ENCODE results near the genes GPATCH8, NMT1 and SPATA32.

DNA sequence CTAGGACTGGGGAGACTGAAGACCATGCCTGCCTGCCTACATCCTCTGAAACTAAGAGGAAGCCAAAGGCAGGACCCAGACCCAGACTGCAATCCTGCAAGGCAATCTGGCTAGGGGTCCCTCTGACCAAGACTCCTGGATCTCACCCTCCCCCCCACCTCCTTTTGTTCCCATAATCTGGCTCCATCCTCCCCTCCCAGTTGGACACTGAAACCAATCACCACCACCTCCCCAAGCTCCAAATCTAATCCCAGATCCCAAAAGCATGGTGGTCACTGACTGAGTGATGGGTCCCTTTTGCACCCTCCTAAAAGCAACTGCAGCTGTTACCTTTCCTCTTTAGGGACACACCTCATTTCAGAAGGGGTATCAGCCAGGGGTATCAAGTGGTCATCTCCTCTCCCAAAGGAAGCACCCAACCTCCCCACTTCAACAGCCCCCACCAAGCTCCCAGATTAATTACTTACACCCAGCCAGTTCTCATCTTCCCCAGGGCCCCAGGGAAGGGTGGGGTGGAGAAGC lies 1.2 kb downstream of the HDAC5 start:
- PRO-cap, 8 experiments = peak in 3 of 8 experiments; most common minus-strand start position 454 of the sequence (in 3)

DNA sequence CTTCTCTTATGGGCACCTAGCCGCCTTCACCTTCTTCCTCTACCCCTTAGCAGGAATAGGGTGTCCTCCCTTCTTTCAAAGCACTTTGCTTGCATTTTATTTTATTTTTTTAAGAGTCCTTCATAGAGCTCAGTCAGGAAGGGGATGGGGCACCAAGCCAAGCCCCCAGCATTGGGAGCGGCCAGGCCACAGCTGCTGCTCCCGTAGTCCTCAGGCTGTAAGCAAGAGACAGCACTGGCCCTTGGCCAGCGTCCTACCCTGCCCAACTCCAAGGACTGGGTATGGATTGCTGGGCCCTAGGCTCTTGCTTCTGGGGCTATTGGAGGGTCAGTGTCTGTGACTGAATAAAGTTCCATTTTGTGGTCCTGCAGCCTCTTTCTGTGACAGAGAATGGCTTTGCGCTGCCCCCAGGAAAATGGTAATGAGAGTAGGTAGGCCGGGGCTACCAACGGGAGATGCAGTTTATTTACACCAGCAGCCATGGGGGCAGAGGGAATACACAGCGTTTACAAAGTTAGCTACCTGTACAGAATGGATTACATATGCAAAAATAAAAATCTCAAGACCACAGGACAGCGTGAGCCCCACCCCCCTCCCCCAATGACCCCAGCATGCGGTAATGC lies 4.7 kb downstream of the TMUB2 start:
- PRO-cap, 8 experiments = peak in 3 of 8 experiments; most common plus-strand start position 129 of the sequence (in 1); most common minus-strand start position 38 of the sequence (in 1)

- PRO-cap, 8 experiments = peak in 1 of 8 experiments; most common plus-strand start chr17:44204007 (in 1)
Measured at GRCh38 chr17:44203188-44204326, 3.9 kb upstream of the ATXN7L3 start.

GRCh38 chr17:44204327-44204932 lies 4.7 kb upstream of the ATXN7L3 start:
- PRO-cap, 8 experiments = peak in 2 of 8 experiments; most common minus-strand start chr17:44204692 (in 1)

DNA sequence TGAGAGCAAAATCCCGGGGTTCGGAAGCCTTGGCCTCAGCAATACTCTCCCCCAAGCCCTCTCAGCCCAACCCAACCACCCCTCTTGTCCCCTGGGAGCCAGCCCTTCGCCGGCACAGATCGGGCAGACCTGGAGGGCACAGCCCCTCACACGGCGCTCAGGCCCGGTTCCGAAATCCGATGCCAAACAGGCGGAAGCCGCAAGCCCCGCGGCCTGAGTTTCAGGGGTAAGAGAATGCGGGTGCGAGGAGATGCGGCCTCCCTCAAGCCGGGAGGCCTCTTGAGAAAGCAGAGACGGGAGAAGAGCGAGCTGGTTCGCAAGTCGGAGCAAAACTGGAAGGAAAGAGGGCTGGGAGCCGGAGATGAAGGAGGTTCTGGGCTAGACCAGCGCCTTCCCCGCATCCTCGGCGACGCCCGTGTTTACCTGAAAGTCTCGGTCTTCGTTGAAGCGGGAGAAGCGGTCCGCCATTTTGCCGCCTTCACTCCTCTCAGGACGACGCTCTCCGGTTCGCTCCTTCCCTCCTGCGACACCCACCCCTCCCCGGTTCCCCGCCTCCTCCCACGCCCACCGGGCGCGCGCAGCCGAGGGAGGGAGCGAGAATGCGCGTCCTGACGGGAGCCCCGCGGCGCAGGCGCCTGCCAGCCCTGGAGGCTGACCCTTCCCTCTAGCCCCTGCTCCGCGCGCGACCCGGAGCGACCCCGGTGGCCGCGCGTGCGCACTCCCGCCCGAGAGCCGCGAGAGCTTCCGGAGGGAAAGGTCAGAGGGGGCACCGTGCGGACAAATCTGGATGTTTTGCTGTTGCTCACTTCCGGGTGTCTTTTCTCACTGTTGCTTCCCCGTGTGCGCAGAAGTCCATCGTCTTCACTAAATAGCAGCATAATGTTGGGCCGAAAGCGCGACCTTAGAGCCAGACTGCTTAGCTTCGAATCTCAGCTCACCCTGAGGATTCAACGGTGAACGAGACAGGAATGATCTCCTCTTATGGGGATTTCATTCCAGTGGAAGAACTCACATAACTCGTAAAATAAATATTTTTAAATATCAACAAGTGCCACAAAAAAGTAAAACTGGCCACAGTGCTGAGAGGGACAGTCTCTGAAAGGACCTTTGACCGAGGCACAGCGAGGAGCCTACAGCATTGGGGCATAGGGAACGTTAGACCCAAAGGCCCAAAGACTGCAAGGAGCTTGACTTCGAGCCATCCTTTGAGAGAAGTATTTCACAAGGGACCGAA lies at the start of gene GPATCH8:
TSS of gene GPATCH8 (minus strand) at position 504 of the 1,234 bp plus-strand sequence.
- PRO-cap, 8 experiments = peak in 8 of 8 experiments; most common plus-strand start position 596 of the sequence (in 5); most common minus-strand start position 687 of the sequence (in 8)

GRCh38 chr17:44511224-44511702 lies 8.1 kb upstream of the GPATCH8 start:
- PRO-cap, 8 experiments = no peak in any of the 8 experiments

DNA sequence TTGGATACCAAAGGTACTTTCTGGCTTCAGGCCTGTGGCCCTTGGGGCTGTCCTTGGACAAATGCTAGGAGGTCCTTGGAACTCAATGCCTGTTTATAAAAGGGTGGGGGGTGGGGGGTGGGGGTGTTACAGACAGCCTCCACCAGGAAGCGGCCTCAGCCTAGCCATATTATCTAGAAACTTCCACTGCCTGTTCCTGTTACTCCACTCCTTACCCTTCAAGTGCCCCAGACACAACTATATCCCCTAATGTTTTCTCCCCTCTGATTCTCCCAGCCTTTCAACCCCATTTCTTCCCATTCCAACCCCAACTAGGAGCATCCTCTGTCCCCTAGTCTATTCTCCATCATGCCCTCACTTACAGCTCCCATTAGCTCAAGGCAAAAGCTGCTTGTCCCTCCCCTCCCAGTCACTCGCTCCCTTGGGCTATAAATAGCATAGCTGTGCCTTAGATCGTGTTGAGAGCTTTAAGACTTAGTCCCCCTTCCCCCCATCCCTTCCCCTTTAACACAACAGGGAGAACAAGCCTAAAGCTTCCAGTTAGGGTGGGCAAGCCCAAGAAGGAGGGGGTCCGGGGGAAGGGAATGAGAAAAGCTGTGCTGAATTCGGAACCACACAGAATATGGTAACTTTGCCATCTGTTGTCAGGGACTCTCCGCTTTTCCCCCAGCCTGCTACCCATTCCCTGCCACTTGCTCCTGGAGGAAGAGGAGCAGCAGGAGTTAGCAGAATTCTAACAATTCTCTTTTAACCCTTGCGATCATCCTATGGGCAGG lies 5.1 kb upstream of the HIGD1B start:
- PRO-cap, 8 experiments = no peak in any of the 8 experiments

DNA sequence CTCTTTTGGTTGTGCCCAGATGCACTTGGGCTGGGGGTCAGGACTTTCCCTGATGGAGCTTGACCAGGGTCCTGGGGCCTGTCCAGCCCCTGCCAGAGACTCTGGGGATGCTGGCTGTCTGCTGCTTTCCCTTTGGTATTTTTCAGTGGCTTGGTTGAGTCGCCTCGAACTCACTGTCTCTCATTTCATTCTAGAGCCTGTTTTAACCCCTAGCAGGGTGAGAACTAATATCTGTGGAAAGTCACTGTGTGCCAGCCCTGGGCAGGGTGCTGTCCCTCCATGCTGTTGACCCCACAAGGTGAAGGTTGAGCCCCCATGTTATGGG lies 33.0 kb downstream of the DCAKD start:
- PRO-cap, 8 experiments = no peak in any of the 8 experiments

DNA sequence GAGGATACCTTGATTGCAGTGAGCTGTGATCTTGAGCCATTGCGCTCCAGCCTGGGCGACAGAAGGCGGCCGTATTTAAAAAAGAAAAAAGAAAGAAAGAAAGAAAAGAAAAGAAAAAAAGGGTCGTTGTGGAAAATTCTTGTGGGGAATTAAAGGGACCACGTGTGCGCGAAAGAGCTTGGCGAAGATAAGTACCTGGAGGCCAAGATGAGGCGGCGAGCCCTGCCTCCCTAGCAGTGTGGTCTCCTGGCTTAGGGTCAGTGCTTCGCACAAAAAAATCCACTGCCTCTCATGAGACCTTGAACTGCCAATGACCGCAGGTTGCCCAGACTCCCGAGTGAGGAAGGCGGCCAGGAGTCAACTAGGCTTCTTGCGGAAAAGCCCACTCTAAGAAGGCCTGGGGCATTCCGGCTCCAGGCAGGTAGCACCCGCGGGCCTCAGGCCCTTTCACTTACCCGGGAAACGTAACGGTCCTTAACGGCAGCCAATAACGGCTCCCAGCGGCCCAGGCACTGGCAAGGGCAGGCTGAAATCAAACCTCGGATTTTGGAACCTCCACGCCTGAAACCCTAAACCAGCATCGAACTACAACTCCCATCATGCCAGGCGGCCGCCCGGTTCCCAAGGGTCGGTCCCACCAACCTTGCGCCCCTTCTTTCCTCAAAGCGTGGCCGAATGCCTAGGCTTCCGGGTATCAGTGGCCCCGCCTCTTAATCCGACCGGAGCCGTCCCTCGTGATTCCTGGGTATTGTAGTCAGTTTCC lies 503 bp upstream of the NMT1 start:
- PRO-cap, 8 experiments = peak in 8 of 8 experiments; most common minus-strand start position 681 of the sequence (in 6)

GRCh38 chr17:45061196-45061992 lies at the start of gene NMT1:
Gene NMT1, plus strand, starts transcription at chr17:45061317.
- PRO-cap, 8 experiments = peak in 8 of 8 experiments; most common plus-strand start chr17:45061684 (in 4); most common minus-strand start chr17:45061507 (in 6)

DNA sequence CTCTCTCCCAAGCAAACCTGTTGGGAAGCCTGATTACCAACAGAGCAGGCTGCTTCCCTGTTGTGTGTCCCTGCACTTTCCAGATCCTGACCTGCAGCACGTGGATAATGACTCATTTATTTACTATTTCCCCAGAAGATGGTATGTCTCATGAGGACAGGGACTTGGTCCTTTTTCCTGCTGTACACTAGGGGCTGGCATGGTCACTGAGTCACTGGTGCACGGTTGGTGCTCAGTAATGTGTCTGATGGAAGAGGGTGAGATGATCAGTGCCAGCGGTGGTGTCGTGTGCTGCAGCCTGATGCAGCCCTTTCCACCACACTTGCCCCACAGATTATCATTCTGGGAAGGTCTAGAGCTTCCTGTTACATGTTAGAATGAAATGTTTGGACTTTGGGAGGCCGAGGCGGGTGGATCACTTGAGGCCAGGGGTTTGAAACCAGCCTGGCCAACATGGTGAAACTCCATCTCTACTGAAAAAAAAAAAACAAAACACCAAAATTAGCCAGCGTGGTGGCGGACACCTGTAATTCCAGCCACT lies 31.0 kb downstream of the NMT1 start:
- PRO-cap, 8 experiments = no peak in any of the 8 experiments

DNA sequence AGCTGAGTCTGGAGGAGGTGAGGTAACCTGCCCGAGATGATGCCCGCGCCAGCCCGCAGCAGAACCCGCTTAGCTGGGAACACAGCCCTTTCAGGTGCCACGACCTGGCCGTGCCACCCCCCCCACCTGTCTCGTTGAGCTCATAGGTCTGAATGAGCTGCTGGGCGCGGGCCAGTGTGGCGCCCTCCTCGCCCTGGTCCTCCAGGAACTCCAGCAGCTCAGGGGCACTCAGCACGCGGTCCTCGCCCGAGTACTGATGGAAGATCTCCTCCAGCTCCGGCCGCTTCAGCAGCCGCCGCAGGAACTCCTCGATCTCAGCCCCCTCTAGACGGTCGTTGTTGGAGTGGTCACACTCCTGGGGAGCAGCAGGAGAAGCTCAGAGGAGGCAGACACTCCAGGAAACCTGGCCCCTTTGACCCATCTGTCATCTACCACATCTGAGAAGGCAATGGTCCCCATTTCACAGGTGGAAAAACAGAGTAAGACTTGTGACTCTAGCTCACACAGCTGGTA lies 13.6 kb downstream of the PLCD3 start:
- PRO-cap, 8 experiments = no peak in any of the 8 experiments

DNA sequence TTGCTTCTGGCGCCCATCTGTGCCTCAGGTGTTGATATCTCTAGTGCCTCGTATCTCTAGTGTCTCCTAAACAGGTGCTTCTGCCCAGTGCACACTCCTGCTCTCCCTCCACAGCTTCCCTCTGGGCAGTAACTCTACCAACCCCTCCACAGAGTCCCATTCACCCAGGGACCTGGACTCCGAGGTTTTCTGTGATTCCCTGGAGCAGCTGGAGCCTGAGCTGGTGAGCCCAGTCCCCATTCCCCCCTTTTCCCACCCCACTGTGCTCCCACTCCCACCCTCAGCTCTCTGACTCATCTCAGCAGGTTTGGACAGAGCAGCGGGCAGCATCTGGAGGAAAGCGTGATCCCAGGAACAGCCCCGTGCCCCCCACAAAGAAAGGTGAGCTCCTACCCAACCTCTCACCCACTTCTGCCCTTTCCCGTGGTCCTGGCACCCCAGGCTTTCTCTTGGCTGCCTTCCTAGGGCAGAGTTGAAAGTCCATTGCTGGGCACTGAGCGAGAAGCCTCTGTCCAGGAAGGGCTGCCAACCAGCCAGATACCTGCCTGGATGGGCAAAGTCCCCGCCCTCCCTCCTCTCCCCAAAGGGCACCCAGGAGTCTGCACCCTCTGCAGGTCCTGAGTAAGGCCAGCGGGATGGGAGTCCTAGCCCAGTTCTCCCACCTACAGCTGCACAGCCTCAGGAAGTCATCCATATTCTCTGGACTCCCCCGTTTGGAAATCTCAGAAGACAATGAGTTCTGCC lies 2.3 kb downstream of the ACBD4 start:
- PRO-cap, 8 experiments = peak in 1 of 8 experiments; most common minus-strand start position 120 of the sequence (in 1)

- PRO-cap, 8 experiments = no peak in any of the 8 experiments
Measured at GRCh38 chr17:45158397-45158793, 3.3 kb upstream of the HEXIM2 start.

GRCh38 chr17:45160230-45161325 lies 1.1 kb upstream of the HEXIM2 start:
- PRO-cap, 8 experiments = peak in 8 of 8 experiments; most common plus-strand start chr17:45161078 (in 3); most common minus-strand start chr17:45161004 (in 3)

- PRO-cap, 8 experiments = peak in 8 of 8 experiments; most common plus-strand start chr17:45229452 (in 7); most common minus-strand start chr17:45229012 (in 6)
Measured at GRCh38 chr17:45228716-45229682, 7.3 kb downstream of the FMNL1 start.

DNA sequence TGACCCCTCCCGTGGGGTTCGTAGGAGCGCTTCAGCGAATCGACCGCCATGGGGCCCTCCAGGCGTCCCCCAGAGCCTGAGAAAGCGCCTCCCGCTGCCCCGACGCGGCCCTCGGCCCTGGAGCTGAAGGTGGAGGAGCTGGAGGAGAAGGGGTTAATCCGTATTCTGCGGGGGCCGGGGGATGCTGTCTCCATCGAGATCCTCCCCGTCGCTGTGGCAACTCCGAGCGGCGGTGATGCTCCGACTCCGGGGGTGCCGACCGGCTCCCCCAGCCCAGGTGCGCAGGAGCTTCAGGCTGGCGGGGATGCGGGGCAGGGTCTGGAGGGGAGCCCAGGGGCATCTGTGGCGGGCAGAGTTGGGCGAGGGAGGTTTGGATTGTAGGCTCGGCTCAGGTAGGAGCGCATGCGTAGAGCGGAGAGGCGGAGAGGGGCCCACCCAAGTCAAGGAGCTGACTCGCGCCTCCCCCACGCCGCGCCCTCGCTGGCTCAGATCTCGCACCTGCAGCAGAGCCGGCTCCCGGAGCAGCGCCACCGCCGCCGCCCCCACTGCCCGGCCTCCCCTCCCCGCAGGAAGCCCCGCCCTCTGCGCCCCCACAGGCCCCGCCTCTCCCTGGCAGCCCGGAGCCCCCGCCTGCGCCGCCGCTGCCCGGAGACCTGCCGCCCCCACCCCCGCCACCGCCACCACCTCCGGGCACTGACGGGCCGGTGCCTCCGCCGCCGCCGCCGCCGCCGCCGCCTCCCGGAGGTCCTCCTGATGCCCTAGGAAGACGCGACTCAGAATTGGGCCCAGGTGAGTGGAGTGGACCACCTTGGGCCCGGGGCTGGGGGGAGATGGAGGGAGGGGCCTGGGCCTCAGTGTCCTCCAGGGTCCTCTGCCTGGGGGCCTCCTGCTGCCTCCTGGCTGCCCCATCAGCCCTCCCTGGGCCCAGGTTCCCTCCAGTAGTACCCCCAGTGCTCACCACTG lies 20.0 kb downstream of the FMNL1 start:
- PRO-cap, 8 experiments = peak in 6 of 8 experiments; most common plus-strand start position 414 of the sequence (in 3)

GRCh38 chr17:45246836-45247300 lies 15.0 kb downstream of the SPATA32 start:
- PRO-cap, 8 experiments = peak in 1 of 8 experiments; most common minus-strand start chr17:45247267 (in 1)

DNA sequence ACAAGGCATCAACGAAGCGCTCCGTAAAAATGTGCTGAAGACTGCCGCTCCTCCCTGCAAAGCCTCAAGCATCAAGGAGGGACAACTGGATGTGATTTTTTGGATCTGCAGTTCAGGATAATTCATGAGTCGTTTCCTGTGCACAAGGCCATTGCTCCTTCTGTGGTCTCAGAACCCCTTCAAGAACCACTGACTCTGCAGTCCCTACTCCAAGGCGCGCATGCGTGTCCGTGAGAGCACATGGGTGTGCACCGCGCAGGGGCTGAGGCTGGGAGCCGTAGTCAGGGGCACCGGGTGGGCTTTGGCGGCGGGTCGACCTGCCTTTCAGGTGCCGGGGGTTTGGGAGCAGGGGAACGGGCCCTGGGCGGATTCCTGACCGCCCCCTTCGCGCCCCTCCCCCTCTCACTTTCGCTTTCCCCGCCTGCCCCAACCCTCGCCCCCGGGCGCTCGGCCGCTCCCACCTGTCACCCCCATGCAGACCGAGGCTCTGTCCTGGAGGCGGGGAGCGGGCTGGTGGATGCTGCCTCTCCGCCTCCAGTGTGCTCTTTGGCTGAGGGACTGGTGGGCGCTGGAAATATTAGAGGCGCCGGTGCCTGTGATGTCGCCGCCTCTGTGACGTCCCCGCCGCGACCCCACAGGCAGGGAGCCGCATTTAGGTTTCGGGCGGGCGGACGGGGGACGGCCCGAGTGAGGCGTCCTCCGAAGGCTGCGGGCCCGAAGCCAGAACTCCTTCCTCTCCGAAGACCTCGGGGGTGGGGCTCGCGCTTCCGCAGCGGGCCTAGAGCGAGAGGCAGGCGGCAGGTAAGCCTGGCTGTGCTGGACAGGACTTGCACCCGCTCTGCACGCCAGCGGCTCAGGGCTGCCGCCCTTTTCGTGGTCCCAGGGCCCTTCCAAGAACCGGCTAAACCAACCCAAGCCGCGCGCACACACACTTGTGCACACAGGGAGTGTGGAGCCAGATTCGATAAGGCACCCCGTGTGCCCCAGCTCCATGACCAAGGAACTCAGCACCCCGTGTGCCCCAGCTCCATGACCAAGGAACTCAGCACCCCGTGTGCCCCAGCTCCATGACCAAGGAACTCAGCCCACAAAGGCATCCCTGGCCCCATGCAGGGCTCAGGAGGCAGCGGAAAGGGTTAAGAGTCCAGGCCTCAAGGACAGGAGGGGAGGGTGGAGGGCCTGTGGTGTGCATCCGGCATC lies at the start of gene SPATA32:
TSS of gene SPATA32 (minus strand) at position 552 of the 1,200 bp plus-strand sequence.
- PRO-cap, 8 experiments = peak in 8 of 8 experiments; most common plus-strand start position 490 of the sequence (in 4); most common minus-strand start position 548 of the sequence (in 7)

DNA sequence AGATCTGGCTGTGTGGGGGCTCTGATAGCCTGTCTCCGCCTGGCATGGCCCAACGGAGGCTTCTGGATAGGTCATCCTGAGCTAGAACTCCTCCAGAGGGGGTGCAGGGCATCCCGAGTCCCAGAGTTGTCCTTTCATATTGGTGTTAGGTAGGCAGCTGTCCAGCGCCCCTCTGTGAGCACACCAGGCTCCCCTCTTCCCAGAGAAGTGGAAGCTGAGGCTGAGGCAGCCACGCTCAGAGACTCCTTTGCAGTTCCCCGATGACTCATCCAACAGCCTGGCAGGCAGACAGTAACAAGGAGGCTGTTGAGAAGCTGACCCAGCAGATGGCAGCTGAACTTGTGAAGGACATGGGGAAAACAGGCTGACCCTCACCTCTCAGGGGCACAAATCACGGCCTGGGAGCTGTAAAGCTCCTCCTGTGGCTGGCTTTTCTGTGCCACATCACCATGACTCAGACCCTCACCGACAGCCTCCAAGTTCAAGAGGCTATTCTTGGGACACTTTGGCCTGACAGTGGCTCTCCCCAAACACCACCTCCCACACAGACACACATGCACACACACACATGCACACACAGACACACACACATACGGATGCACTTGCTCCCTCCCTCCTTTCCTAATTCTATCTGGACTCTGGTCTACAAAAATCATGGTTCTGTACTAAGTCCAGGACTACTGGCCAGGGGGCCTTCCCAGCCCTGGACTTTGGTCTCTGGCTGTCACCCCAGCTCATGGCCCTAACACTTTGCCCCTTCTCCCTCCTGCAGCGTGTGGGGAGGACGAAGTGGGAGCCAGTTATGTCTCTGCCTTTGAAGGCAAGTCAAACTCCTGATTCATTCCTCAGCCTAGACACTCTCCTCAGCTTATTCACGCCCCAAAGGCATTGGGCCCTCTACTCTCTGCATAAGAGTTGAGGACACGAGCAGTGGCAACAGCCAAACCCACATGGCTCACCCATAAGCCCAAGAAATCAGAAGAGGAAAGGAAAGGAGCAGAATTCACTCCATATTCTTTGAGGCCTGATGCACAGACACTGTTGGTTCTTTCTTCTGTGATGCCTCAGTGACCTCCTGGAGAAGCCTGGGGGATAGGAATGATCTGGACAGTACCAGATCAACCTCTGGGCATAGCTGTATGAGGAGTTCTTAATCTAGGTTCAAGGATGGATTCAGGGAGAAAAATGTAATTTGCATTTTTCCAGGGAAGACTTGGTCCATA lies 23.1 kb downstream of the MAP3K14 start:
- PRO-cap, 8 experiments = no peak in any of the 8 experiments